Suprapubic skin (tissue), 4 donors: ENCODE results near the genes NPIPA2 and NPIPA1.

- PRO-cap, result no peak
- RAMPAGE, long total RNA, 4 experiments, result no peak in any of the 4 experiments
Observed at GRCh38 chr16:11871738-11872883, 20.8 kb upstream of the RSL1D1 start.

- PRO-cap, result no peak
- RAMPAGE, long total RNA, 4 experiments, result no peak in any of the 4 experiments
Observed at GRCh38 chr16:11909850-11910502, 5.8 kb downstream of the GSPT1 start.

DNA sequence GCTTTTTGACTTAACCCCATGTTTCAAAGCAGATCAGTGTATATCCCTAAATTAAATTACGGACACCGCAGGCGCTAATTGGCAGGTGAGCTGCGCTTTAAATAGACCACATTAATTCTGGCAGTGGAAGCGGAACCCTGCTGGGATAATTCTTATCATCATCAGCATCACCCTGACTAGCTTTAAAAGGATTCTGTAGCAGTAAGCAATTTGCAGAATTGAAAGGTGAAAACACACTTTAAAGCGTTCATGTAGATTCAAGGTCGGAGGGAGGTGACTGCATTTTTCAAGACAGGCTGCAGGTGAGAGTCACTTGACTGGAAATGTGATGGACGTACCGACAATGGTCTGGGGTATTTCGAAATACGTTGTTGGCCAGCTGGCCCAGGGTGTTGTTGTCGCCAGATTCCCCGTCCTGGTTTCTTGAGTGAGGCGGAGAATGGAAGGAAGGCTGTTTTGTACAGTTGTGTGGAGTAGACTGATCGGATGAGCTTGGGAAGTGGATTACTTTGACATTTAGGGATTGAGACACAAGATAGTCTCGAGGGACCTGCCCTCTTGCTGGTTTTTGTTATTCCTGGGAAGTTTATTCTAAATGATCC is 62.1 kb downstream of the SNX29 start:
- PRO-cap, result no peak
- RAMPAGE, long total RNA, 4 experiments, result no peak in any of the 4 experiments

GRCh38 chr16:12079493-12079922 is 103.0 kb downstream of the SNX29 start:
- PRO-cap, result no peak
- RAMPAGE, long total RNA, 4 experiments, result no peak in any of the 4 experiments

- PRO-cap, result no peak
- RAMPAGE, long total RNA, 4 experiments, result no peak in any of the 4 experiments
Observed at GRCh38 chr16:12146818-12147495, 170.4 kb downstream of the SNX29 start.

DNA sequence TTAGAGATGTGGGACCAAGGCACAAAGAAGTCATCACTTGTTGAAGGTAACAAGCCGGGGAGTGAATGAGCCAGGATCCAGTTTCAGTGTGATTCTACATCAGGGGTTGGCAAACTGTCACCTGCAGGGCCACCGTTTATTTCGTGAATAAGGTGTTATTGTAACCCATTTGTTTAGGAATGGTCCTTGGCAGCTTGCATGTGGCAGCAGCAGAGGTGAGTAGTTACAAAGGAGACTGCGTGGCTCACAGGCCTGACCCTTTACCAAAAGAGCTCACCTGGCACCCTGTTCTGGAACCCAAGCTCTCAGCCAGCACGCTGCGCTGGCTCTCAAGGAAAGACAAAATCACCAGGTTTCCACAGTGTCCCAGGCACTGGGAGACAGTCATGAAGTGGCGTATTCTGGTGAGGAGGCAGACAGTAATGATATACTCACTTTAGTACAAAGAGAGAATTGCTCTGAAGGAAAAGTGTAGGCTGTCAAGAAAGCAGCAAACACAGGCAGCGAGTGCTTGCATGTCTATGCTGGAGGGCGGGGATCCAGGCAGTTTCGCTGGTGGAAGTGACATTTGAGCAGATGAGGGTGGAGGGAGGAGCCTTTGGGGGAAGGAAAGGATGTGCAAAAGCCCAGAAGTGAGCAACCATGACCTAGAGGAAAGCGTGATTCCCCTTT is 191.3 kb downstream of the SNX29 start:
- PRO-cap, result no peak
- RAMPAGE, long total RNA, 4 experiments, result no peak in any of the 4 experiments

- PRO-cap, result no peak
- RAMPAGE, long total RNA, 4 experiments, result no peak in any of the 4 experiments
Observed at GRCh38 chr16:12435988-12436576, 367.6 kb downstream of the CPPED1 start.

- PRO-cap, result no peak
- RAMPAGE, long total RNA, 4 experiments, result no peak in any of the 4 experiments
Observed at GRCh38 chr16:12536242-12536523, 267.5 kb downstream of the CPPED1 start.

DNA sequence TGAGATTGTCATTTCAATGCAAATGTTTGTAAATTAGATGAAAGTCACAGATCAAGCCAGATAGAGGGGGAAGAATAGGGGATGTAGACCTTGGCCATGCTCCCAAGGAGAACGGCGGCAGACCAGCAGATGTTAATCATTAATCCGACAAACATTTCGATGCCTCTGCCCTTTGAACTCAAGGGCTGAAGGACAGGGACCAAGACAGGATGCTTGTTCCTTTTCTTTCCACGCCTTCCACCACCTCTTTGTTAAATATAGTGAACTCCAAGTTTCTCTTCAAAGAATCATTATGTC is 190.4 kb downstream of the CPPED1 start:
- PRO-cap, result no peak
- RAMPAGE, long total RNA, 4 experiments, result no peak in any of the 4 experiments

DNA sequence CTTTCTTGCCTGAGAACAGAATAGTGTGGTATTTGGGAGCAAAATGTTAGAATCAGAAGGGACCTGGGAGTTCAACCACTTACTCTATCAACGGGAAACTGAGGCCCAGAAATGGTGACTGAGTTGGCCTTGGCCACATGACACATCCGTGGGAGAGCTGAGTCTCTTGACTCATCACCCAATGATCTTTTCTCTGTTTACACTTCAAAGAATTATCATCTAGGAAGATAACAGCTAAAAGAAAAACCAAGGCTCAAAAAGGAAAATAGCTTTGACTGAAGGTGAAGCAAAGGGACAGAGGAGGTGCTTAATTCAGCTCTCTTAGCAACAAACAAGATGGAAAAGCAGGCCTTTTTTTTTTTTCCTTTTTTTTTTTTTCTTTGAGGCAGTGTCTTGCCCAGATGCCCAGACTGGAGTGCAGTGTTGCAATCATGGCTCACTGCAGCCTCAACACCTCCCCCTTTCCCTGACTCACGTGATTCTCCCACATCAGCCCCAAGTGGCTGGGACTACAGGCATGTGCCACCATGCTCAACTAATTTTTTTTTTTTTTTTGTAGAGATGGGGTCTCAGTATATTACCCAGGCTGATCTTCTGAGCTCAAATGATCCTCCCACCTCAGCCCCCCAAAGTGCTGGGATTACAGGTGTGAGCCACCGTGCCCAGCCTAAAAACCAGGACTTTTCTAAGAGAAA is 16.7 kb downstream of the ERCC4 start:
- PRO-cap, result no peak
- RAMPAGE, long total RNA, 4 experiments, result no peak in any of the 4 experiments

DNA sequence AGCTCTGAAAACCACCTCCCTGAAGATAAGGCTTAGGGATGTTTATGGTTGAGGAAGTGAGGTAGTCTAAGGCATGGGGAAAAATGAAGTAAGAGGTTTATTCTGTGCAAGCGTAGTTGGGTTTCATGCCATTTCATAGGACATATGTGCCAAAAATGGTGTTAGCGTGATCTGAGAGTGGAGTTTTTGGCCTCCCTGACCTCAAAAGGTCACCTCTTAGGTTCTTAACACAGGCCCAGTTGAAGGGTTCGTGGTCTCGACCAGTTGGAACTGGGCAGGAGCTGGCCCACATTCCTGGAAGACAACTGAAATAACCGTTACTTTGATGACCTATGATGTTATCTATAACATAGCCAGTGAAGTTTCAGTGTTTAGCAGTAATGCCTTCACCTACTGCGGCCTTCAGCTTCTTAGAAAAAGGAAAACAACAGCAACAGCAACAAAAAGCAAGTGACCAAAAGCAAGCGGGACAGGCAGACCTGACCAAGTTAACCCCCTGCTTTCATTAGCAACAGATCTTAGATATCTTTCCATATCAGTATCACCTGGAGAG is 57.1 kb downstream of the MRTFB start:
- PRO-cap, result no peak
- RAMPAGE, long total RNA, 4 experiments, result no peak in any of the 4 experiments

DNA sequence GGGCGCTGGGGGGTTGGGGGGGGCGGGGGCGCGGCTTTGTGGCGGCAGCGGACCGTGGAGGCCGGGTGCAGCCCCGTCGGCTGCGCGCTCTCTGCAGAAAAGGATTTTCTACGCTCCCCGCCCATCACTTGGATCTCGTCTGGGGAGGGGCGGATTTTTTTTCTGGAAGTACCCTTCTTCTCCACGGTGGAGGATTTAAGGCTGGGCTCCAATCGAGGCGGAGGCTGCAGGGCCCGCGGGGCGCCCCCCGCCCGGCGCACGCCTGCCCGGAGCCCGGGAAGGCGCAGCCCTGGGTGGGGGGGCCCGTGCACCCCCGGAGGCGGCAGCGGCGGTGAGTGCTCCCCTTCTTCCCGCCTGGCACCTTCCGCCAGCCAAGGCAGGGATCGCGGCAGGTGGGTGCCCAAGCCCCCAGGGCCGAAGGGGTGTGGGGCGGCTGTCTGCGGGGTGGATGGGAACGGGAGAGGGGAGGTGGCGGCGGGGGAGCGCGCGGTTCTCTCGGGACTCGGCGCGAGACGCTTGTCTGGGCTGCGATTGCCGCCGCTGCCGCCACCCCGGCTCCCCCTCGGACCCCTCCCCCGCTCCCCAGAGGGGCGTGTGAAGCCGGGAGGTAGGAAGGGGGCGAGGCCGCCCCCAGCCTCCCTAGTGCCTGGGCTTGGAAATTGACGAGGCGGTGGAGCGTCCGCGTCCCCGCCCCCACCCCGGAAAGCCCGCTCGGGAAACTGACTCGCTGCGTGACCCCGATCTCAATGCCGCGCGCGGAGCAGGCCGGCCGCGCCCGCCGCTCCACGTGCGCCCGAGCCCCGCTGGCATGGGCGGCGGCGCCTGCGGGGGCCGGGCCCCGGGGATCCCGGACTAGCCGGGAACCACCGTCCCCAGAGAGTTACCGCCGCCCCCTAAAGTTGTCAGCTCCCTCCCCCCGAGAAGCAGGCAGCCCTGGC is 231.4 kb downstream of the MRTFB start:
- PRO-cap, result bidirectional peak, plus-strand start at position 39 of the sequence, minus-strand start outside the sequence; unidirectional peak, minus-strand start at position 721 of the sequence
- RAMPAGE, long total RNA, 4 experiments, result start-site peak on the plus strand in 1 of 4 experiments, centred at position 49 of the sequence, 11 reads per replicate

DNA sequence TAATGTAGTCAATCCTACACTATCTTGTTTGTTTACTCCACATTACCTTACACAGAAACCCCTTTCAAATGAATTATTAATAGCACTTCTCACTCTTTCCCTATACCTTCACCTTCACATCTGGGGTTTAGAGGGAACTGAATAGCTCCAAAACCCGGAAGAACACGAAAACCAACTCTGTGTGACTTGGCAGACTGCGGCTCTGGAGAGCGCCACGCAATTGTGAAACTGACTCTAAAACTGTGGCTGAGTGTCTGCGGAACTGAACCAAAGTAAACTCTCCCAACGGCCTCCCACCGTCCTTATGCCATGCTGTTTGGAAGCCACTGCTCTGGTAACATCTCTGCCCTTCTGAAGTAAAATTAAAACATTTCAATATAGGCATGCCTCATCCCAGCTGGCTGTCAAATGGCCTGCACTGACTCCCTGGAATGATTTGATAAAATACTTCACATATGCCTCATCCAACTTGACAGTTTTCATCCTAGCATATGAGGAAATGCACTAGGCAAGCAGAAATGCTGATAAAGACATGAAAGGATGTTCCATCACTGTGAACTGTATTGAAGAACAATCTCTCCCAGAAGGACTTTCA is 70.3 kb downstream of the PARN start:
- PRO-cap, result no peak
- RAMPAGE, long total RNA, 4 experiments, result no peak in any of the 4 experiments

DNA sequence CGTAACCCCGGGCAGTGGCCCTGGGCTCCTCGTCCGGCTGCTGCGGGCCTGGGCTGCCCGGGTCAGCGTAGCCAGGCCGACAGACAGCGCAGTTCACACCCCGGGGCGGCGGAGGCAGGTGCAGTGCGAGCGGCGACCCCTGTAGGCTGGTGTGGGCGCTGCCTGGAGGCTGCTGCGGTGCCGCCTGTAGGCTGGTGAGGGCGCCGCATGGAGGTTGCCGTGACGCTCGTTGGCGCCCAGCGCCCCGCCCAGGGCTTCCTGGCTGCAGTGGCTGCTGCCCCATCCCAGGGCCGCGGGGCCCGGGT is at the start of gene NPIPA2:
NPIPA2 (plus strand) TSS at position 251 of the 305 bp plus-strand sequence.
- PRO-cap, result no peak
- RAMPAGE, long total RNA, 4 experiments, result no peak in any of the 4 experiments

- PRO-cap, result no peak
- RAMPAGE, long total RNA, 4 experiments, result no peak in any of the 4 experiments
Observed at GRCh38 chr16:14917972-14918877, 19.0 kb upstream of the NPIPA1 start.

- PRO-cap, result no peak
- RAMPAGE, long total RNA, 4 experiments, result no peak in any of the 4 experiments
Observed at GRCh38 chr16:14937135-14937621, at the start of gene NPIPA1. TSS of gene NPIPA1 (plus strand) at chr16:14937443.

DNA sequence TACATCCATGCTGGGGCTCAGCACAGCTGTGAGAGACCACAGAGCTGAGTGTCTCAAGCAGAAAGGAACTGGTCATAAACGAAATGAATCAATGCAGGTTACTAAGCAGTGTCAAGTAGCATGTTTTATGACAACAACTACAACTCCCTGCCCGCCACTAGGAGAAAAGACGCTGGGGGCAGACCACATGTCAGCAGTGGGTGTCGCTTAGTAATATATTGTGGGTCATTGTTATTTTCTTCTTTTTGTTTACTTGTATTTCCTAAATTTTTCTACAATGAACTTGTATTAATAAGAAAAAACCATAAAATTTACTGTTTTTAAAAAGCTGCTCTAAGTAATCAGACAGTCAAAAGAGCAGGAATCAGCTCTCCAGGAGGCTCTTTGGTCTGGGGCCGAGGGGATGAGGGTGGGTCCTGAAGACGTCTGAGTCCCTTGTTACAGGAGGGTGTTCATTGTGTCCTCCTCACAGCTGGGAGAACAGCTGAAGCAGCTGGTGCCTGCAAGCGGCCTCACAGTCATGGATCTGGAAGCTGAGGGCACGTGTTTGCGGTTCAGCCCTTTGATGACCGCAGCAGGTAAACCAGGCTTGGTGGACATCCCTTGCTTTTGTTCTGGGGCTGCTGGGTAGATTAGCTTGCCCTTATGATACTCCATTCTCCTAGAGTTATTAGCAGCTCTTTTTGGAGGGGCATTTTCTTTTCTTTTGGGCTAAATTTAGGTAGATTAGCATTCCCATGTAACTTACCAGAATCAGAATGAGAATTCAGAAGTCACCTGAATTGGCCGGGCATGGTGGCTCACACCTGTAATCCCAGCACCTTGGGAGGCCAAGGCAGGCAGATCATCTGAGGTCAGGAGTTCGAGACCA is 26.2 kb downstream of the NTAN1 start:
- PRO-cap, result no peak
- RAMPAGE, long total RNA, 4 experiments, result no peak in any of the 4 experiments

- PRO-cap, result no peak
- RAMPAGE, long total RNA, 4 experiments, result no peak in any of the 4 experiments
Observed at GRCh38 chr16:15031503-15032043, 24.3 kb downstream of the NTAN1 start.

DNA sequence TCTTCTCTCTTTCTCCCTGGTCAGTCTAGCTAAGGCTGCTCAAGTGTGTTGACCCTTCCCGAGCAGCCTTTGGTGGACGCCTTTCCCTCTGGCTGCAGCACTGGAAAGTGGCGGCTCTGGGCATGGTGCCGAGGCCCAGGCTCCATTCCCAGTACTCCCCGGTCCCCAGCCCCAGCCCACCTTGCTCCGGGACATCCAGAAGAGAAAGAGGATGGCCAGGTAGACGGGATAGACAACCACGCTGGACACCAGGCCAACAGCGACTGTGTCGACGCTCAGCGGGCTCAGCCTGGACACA is 33.2 kb upstream of the RRN3 start:
- PRO-cap, result no peak
- RAMPAGE, long total RNA, 4 experiments, result no peak in any of the 4 experiments

GRCh38 chr16:15143170-15144168 is 49.4 kb upstream of the RRN3 start:
- PRO-cap, result no peak
- RAMPAGE, long total RNA, 4 experiments, result no peak in any of the 4 experiments